Right lobe of liver (tissue), 4 donors: ENCODE measurements around a stretch of chr15.

- PRO-cap, 4 experiments: peak in 1 of 4 experiments; most common plus-strand start chr15:74008025 (in 1); most common minus-strand start chr15:74007915 (in 1)
- RAMPAGE, long total RNA, 2 experiments: no peak in any of the 2 experiments
These were observed 13.3 kb downstream of the PML start for GRCh38 chr15:74007700-74008342.

DNA sequence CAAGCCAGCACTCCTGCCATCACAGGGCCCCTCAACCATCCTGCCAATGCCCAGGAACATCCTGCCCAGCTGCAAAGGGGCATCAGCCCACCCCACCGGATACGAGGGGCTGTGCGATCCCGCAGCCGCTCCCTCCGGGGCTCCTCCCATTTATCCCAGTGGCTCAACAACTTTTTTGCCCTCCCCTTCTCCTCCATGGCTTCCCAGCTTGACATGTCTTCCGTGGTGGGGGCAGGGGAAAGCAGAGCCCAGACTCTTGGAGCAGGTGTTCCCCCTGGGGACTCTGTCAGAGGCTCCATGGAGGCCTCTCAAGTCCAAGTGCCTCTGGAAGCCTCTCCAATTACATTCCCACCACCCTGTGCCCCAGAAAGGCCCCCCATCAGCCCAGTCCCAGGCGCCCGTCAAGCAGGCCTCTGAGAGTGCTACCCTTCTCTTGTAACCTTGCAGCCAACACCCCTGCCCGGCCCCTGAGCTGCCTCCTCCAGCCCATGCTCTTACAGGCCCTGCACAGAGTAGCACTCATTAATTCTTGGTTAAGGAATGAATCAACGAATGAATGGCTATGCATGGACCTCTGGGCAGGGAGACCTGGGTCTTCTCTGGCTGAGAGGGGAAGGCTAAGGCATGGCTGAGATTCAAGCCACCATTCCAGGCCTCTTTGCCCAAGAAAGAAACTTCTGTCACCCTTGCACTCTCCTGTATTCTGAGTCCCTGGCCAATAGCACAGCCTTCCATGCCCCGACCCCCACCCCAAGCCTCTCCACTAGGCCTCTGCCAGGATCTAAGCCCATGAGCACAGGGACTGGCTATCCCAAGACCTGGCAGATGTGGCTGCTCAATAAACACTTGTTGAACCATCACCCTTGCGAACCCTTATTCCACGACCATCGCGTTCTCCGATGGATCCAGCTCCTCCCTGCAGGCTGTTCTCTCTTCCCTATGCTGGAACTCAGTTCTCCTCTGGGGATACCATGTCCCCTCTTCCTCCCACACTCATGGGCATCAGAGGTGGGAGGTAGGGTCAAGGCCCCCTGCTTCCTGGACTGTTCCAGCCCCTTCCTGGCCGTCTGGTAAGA lies 41.4 kb downstream of the PML start:
- PRO-cap, 4 experiments: no peak in any of the 4 experiments
- RAMPAGE, long total RNA, 2 experiments: no peak in any of the 2 experiments

DNA sequence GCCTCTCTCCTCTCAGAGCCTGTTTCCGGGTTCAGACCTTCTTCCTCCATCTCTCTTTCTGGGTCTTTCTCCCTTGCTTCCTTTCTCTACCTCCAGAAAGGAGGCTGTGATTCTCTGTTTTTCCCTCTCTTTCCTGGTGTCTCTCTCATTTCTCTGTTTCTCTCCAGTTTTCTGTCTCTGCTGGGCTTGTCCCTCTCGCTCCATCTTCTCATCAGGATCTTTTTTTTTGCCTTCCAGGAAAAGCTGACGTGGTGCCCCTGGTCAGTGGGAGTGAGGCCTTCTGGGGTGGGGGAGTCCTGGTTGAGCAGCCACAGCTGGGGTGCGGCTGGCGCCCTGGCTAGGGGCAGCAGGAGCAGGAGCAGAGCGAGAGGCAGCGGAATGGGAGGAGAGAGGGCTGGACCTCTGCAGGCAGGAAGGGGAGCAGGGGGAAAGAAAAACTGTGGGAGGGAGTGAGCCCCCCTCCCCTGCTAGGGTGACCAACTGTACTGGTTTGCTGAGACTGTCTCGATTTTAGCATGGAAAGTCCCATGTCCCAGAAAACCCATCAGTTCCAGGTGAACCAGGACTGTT lies 3.1 kb upstream of the ISLR start:
- PRO-cap, 4 experiments: no peak in any of the 4 experiments
- RAMPAGE, long total RNA, 2 experiments: no peak in any of the 2 experiments

GRCh38 chr15:74217038-74217300 lies 14.4 kb upstream of the STRA6 start:
- PRO-cap, 4 experiments: no peak in any of the 4 experiments
- RAMPAGE, long total RNA, 2 experiments: no peak in any of the 2 experiments

DNA sequence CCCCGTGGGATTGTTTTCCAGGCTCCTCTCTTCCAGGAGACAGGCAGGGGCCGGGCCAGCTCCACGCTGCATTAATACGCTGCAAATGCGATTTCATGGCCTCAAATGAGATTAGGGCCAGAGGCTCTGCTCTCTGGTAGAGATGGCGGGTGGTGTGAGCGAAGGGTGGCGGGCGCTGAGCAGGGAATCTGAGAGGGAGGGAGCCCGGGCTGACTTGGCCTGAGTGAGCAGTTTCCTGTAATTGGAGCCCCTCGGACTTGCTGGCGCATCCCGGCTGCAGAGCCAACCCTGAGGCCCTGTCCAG lies 7.4 kb upstream of the CCDC33 start:
- PRO-cap, 4 experiments: no peak in any of the 4 experiments
- RAMPAGE, long total RNA, 2 experiments: no peak in any of the 2 experiments

DNA sequence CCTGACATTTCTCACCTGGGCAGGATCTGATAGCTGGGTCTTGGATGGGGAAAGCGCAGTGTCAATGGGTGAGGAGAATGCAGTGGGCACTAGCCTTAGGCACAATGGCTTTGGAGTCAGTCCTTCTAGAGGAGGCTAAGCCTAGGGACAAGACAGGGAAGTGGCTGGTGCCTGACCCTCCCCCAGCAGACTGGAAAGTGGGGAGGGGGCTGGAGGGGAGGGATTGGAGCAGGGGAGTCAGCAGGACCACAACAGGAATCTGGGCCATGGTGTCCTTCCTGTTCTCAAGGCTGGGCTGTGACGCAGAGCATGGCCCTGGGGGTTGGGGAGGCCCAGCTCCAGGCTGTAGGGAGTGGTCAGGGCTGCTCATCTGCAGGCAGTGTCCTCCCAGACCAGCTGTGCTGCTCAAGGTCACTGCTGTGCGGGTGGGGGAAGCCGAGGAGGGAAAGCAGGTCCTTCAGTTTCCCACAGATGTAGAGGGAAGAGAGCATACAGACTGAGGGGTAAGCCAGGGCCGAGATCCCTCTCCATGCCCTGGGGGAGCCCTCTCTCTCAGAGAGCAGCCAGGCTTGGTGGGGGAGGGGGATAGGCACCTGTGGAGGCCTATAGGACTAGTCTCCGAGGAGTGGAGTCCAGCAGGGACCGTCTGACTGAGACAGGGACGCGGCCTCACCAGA lies 40.7 kb downstream of the CYP11A1 start:
- PRO-cap, 4 experiments: no peak in any of the 4 experiments
- RAMPAGE, long total RNA, 2 experiments: no peak in any of the 2 experiments

DNA sequence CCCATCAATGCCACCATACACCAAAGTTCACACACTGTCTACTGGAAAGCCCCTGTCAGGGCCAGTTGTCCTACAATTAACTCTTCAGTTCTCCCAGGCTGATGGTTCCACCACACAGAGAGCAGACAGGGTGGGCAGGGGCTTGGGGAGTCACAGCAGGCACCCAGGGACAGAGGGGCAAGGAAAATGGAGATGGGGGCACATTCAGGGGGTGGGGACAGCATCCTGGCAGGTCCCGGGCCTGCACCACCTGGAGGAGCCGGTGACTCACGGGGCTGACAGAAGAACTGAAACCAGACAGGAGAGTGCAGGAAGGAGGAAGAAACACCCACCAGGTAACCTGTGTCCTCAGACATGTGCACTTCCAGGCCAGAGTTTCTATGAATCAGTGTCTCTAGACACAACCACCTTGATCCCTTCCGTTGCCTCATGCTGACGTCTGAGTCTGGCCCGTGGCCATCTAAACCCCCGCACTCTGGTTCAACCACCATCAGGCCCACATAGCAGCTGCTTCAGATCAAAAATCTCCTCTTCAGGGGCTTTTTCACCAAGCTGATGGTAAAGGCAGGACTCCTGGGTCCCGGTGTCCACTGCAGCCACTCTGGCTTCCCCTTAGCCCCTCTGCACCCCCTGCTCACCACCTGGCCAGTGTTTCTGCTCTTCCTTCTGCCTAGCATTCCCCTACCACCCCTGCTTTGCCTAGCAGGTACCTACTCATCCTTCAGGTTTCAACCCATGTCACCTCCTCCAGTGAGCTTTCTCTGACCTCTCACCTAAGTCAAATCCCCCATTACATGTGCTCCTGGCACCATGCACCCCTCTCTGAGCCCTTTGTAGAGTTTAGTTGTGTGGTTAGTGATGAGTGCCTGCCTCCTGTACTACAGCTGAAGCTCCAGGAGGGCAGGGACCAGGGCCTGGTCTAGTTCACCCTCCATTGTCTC lies 16.5 kb upstream of the CYP11A1 start:
- PRO-cap, 4 experiments: no peak in any of the 4 experiments
- RAMPAGE, long total RNA, 2 experiments: no peak in any of the 2 experiments

DNA sequence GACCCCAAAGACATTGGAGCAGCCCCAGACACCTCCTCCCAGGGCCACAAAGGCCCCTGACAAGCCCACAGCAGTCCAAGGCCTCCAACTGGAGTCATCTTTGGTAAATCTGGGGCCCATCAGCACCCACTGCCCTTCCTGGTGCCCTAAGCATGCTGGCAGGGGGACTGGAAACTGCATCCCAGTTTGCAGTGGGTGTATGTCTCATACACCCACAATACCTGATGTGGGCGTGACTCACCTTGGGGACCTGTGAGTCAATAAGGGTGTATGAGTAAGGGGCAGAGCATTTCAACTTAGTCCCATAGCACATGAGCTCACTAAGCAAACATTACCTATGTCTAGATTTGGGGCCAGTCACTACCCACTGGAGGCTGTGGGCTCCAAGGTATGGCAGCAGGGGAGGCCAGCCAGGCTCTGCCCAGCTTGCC lies 29.4 kb upstream of the CYP11A1 start:
- PRO-cap, 4 experiments: no peak in any of the 4 experiments
- RAMPAGE, long total RNA, 2 experiments: no peak in any of the 2 experiments

- PRO-cap, 4 experiments: no peak in any of the 4 experiments
- RAMPAGE, long total RNA, 2 experiments: no peak in any of the 2 experiments
These were observed 30.8 kb downstream of the SEMA7A start for GRCh38 chr15:74402851-74403510.

DNA sequence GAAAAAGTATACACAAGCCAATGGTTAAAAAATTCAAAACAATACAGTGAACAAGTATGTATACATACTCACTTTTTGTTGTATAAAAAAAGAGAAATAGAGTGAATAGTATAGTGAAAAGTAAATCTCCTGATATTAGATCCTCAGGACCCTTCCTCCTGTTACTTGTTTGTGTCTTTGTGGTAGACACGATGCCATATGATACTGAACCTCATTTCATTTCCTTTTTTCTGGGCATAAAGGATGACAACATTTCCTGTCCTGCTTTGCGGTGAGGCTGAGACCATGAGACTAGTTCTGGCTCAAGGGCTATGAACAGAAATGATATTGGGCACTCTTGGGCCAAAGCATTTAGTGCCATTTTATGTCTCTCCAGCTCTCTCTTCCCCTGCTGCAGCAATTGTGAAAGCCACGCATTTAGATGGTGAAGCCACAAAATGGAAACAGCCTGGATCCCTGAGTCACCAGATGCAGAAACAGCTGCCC lies 29.0 kb upstream of the ARID3B start:
- PRO-cap, 4 experiments: peak in 2 of 4 experiments; most common minus-strand start position 203 of the sequence (in 2)
- RAMPAGE, long total RNA, 2 experiments: no peak in any of the 2 experiments

- PRO-cap, 4 experiments: no peak in any of the 4 experiments
- RAMPAGE, long total RNA, 2 experiments: no peak in any of the 2 experiments
These were observed 6.6 kb downstream of the CLK3 start for GRCh38 chr15:74622269-74622591.

- PRO-cap, 4 experiments: peak in 1 of 4 experiments; most common plus-strand start chr15:74625430 (in 1)
- RAMPAGE, long total RNA, 2 experiments: no peak in any of the 2 experiments
These were observed 9.7 kb downstream of the CLK3 start for GRCh38 chr15:74625347-74625758.

DNA sequence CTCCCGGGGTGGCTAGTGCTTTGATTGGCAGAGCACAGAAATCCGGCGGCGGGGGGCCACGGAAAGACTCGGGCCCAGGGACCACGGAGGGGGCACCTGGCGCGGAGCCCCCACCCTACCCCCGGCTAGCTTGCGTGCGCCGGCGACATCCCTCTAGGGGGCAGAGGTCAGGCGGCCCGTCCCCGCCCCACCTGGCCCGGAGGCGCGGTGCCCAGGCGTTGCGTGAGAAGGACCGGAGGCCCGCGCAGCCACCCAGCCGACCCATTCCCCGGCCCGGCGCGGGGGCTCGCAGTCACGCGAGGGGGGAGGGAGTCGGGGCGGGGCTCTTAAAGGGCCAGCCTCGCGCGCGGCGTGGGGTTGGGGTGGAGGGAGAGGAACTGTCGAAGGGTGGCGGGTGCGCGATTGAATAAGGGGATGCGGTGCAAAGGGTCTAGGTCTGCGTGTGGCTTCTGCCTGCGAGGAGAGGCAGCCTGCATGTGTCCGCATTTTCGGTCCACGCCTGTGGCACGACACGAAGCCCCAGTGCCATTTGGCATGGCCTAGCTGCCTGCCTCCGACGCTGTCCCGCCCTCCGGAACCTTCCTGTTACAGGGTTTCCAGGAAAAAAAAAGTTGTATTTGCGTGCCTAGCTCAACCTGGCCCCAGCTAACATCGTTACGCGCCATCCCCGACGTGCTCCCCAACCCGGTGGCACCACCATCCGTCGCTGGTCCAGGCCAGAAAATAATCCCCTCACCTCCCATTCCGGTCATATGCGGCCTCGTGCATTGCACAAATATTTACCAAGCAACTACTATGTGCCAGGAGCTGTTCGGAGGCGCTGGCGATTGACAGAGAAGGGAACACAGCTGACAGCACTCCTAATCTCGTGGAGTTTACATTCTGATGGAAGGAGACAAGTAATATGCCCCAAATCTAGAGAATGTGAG lies 1.2 kb upstream of the CYP1A1 start:
- PRO-cap, 4 experiments: peak in 4 of 4 experiments; most common plus-strand start position 223 of the sequence (in 3); most common minus-strand start position 155 of the sequence (in 4)
- RAMPAGE, long total RNA, 2 experiments: start-site peak on the minus strand in 1 of 2 experiments, centred at position 199 of the sequence, 5 reads per replicate

DNA sequence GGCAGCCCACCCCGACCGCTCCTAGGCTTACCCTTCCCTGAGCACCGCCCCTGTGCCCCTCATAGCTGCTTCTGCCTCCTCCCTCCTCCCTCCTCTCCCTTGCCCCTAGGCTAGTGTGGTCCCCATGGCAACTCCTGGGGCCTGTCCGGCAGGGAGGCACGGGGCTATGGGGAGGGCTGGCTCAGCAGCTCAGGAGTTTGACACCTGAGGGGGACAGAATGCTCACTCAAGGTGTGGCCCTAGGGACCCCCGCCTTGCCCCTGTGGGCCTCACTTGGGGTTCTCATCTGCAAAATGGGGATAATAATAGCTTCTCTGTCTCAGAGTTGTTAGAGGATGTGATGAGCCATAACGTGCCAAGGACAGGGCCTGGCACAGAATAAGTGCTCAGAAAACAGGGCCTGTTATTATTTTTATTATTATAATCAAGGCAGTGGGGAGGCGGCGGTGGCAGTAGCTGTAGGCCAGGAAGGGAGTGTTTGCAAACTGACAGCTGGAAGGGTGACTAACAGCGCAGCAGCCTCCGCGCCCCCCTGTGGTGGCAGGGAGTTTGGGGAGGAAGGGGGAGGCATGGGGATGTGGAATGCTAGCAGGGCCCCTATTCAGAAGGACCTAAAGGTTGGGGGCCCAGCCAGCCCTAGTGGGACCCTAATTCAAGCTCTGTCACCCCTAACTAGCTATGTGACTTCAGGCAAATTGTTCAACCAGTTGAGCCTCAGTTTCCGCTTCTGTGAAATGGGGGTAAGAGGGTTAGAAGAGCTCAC lies 11.6 kb downstream of the CSK start:
- PRO-cap, 4 experiments: peak in 1 of 4 experiments; most common plus-strand start position 486 of the sequence (in 1)
- RAMPAGE, long total RNA, 2 experiments: no peak in any of the 2 experiments

- PRO-cap, 4 experiments: peak in 1 of 4 experiments; most common minus-strand start chr15:74799978 (in 1)
- RAMPAGE, long total RNA, 2 experiments: no peak in any of the 2 experiments
These were observed 13.0 kb upstream of the LMAN1L start for GRCh38 chr15:74799544-74800063.

DNA sequence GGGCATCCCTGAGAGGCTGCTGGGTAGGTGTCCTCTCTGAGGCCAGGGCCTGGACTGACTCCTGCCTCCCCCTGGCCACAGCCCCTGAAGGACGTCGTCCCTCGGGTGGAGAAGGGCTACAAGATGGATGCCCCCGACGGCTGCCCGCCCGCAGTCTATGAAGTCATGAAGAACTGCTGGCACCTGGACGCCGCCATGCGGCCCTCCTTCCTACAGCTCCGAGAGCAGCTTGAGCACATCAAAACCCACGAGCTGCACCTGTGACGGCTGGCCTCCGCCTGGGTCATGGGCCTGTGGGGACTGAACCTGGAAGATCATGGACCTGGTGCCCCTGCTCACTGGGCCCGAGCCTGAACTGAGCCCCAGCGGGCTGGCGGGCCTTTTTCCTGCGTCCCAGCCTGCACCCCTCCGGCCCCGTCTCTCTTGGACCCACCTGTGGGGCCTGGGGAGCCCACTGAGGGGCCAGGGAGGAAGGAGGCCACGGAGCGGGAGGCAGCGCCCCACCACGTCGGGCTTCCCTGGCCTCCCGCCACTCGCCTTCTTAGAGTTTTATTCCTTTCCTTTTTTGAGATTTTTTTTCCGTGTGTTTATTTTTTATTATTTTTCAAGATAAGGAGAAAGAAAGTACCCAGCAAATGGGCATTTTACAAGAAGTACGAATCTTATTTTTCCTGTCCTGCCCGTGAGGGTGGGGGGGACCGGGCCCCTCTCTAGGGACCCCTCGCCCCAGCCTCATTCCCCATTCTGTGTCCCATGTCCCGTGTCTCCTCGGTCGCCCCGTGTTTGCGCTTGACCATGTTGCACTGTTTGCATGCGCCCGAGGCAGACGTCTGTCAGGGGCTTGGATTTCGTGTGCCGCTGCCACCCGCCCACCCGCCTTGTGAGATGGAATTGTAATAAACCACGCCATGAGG lies 10.1 kb upstream of the LMAN1L start:
- PRO-cap, 4 experiments: no peak in any of the 4 experiments
- RAMPAGE, long total RNA, 2 experiments: no peak in any of the 2 experiments

DNA sequence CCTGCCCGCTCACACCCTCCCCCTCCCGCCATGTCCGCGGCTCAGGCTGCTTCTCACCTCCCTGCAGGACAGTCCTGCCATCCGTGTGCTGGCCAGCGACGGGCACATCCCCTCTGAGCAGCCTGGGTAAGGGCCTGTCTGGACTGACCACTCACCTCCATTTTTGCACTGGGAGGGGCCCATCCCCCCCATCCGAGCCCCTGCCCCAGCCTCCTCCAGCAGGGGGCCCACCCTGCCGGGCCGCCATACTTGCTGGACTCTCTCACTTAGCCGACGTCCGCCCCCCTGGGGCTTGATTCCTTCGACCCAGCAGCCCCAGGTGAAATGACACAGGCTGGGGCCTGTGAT lies 3.9 kb downstream of the LMAN1L start:
- PRO-cap, 4 experiments: no peak in any of the 4 experiments
- RAMPAGE, long total RNA, 2 experiments: no peak in any of the 2 experiments

- PRO-cap, 4 experiments: peak in 2 of 4 experiments; most common minus-strand start chr15:74844838 (in 2)
- RAMPAGE, long total RNA, 2 experiments: no peak in any of the 2 experiments
These were observed 2.1 kb upstream of the ULK3 start for GRCh38 chr15:74844788-74845742.

- PRO-cap, 4 experiments: no peak in any of the 4 experiments
- RAMPAGE, long total RNA, 2 experiments: no peak in any of the 2 experiments
These were observed 808 bp upstream of the FAM219B start for GRCh38 chr15:74907419-74907899.

- PRO-cap, 4 experiments: no peak in any of the 4 experiments
- RAMPAGE, long total RNA, 2 experiments: no peak in any of the 2 experiments
These were observed 19.3 kb upstream of the C15orf39 start for GRCh38 chr15:75182420-75182783.